Aortic smooth muscle cell (primary cell): Measurements from ENCODE around the genes TESK1 and TMEM8B.

DNA sequence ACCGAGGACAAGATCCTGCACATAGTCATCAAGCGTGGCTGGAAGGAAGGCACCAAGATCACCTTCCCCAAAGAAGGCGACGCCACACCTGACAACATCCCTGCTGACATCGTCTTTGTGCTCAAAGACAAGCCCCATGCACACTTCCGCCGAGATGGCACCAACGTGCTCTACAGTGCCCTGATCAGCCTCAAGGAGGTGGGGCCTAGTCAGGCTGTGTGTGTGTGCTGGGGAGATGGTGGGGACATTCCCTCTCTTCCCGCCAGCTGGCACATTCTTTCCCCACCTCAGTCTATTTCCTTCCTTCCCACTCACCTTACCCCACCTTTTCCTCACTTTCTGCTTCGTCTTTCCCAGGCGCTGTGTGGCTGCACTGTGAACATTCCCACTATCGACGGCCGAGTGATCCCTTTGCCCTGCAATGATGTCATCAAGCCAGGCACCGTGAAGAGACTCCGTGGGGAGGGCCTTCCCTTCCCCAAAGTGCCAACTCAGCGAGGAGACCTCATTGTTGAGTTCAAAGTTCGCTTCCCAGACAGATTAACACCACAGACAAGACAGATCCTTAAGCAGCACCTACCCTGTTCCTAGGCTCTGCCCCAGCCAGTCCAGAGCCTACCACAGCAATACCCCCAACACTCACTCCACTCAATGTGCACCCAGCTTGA is 7.3 kb downstream of the DNAJB5 start:
- RRBS: no CpG with 5 or more reads among the region's 18 CpGs

DNA sequence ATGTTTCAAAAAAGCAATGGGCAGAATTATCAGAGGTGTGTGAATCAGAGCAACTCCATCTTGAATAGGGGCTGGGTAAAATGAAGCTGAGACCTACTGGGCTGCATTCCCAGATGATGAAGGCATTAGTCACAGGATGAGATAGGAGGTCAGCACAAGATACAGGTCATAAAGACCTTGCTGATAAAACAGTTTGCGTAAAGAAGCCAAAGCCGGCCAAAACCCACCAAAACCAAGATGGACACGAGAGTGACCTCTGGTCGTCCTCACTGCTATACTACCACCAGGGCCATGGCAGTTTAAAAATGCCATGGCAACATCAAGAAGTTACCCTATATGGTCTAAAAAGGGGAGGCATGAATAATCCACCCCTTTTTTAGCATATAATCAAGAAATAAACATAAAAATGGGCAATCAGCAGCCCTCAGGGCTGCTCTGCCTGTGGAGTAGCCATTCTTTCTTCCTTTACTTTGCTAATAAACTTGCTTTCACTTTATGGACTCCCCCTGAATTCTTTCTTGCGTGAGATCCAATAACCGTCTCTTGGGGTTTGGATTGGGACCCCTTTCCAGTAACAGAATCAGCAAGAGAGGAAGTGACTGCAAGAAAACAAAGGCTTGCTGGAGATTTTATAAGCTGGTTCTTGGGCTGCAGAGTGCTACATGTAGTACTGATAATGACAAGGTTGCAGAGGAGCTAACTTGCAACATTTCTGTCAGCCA is 15.7 kb upstream of the C9orf131 start:
- RRBS: no CpG with 5 or more reads among the region's 6 CpGs

DNA sequence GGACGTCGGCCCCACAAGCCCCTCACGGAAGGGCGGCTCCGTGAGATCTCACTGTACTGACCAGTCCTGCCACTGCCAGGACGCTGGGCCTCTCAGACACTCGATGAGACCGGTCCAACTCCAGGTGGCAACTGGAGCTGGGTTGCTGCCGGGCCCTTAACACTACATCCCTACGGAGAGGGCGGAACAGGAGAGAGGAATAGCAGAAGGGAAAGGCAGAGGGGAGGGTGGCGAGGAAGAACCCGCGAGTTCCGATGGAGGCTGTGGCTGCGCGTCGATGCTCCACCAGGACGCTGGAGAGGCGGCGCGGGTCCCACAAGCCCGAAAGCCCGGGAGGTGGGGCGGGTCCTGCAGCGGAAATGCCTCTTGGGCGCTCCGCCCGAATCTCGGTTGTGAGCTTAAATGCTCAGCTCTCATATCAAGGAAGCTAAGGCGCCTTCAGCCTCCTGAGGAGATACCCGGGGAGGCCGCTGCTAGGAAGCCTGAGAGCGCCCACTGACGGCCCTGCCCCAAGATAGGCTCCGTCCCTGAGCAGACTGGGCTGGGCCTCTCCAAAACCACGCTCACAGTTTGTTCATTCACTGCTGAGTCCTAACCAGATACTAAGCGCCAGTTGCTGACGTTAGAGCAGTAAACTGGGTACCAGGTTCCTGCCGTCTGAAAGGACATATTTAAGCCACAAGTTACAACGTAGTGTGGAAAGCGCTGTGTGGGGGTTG is 5.8 kb upstream of the C9orf131 start:
- RRBS: no CpG with 5 or more reads among the region's 42 CpGs

GRCh38 chr9:35043139-35043670 is 1.2 kb downstream of the C9orf131 start:
- RRBS: no CpG with 5 or more reads among the region's 5 CpGs

GRCh38 chr9:35044876-35045702 is 3.0 kb downstream of the C9orf131 start:
- RRBS: no CpG with 5 or more reads among the region's 6 CpGs

- RRBS: no CpG with 5 or more reads among the region's 5 CpGs
Observed at GRCh38 chr9:35062520-35063329, 9.7 kb downstream of the VCP start.

DNA sequence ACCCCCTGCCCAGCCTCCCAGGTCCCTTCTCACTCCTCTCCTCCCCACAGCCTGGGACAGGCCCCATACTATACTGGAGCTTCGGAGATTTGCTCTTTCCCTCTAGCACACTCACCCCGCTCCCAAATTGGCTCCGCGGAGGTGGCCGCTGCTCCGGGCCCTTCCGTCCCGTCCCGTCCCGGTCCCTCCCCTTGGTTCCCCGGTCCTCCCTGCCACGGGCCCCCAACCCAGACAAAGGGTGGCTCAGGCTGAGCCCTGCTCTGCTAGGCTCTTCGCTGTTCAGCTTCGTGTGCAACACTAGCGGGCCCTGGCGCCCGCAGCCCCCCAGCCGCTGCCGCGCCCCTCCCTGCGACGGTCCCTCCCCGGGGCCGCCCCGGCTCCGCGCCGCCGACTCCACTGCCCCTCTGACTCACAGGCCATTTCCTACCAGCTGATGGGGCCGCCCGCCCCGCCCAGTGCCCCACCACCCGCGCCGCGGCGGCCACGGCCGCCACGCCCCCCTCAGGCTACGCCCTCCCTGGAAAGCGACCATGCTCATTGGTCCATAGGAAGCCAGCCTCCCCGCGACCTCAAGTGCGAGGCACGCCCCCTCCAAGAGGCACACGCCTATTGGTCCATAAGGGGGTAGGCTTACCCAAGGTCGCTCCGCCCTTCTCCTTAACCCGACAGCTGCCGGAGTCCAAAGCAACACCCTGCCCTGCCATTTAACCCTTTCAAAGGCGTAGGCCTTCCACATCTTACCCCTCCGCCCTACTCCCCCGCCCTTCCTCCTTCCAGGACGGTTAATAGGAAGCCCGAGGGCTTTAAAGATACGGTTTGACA is 4.3 kb downstream of the ATOSB start:
- RRBS: no CpG with 5 or more reads among the region's 57 CpGs

DNA sequence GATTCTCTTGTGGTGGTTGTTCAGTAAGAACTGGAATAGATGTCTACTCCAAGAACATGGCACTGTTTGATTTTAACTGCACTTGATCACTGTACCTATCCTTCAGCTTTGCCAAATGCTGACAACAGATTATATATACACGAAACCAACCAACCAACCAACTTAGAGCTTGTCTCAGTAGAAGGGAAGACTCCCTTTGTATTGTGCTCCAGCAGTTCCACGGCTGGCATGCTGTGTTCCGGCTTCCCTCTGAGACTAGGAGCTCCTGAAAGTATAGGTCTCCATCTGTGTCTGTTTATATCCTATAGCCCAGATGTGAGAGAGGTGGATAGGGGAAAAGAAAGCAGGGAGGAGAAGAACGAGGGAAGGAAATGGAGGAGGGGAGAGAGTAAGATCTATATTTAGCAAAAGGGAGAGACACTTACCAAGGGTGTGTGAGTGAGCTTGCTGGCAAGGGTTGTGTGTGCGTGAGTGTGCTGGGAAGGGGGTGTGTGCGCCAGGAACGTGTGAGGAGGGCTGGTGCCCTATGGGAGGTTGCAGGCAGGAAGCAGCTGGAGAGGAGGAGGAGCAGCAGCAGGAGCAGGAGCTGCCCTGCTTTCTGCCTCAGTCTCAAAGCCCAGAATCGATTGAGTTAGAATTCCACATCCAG is 148.5 kb upstream of the RUSC2 start:
- RRBS: no CpG with 5 or more reads among the region's 8 CpGs

GRCh38 chr9:35604104-35604990 is 715 bp upstream of the TESK1 start:
- RRBS: 1% methylated on average over 25 of the region's 45 CpGs

- RRBS: 1% methylated on average over 39 of the region's 78 CpGs
Observed at GRCh38 chr9:35604991-35605675, at the start of gene TESK1. Gene TESK1, plus strand, starts transcription at chr9:35605262.

DNA sequence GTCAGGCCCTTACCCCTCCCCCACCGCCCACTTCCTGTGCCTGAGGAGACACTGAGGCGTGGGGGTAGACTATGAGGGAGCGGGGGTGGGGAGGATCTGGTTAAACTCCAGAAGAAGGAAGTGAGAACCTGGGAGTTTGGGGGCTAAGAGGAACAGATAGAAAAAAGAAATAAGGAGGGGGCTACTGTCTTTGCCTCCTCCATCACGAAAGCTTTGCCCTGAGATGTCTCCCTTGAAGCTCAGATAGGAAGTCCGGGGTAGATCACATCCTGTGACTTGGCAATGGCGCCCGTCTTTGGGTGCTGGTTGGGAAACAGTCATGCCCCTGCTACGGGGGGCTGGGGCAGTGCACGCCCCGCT is 1.3 kb downstream of the SIT1 start:
- RRBS: no CpG with 5 or more reads among the region's 10 CpGs

DNA sequence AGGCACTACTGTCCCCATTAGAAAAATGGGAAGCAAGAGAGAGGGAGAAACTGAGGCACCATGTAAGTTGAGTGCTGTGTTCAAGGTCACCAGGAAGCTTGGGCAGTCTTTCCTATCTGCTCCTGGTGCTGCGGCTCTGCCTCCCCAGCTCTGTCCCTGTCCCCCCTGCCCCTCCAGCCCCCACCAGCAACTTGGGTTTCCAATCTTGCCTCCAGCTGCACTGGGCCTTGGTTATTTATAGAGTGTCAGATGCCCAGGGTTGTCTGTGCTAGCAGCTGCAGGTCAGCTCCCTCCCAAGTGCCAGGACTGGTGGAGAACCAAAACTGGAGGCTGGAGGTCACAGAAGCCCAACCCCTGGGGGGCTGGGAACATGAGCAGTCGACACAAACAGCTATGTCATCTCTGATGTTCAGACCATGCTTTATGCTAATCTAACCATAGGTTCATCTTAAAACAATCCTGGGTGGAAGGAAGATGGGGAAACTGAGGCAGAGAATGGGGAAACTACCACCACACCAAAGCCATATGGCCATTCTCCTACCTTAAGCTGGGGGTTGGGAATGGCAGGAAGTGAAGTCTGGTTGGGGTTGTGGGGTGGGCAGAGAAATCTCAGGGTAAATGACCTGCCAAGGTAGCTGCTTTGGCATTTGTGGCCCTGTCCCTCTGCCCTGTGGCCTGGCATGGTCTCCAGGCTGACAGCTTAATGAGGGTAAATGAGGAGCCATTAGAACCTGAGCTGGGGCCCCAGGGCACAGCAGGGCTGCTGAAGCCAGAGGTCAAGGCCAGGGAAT is 1.6 kb downstream of the TPM2 start:
- RRBS: no CpG with 5 or more reads among the region's 2 CpGs

- RRBS: no CpG with 5 or more reads among the region's 11 CpGs
Observed at GRCh38 chr9:35725391-35725795, 6.6 kb downstream of the TLN1 start.

DNA sequence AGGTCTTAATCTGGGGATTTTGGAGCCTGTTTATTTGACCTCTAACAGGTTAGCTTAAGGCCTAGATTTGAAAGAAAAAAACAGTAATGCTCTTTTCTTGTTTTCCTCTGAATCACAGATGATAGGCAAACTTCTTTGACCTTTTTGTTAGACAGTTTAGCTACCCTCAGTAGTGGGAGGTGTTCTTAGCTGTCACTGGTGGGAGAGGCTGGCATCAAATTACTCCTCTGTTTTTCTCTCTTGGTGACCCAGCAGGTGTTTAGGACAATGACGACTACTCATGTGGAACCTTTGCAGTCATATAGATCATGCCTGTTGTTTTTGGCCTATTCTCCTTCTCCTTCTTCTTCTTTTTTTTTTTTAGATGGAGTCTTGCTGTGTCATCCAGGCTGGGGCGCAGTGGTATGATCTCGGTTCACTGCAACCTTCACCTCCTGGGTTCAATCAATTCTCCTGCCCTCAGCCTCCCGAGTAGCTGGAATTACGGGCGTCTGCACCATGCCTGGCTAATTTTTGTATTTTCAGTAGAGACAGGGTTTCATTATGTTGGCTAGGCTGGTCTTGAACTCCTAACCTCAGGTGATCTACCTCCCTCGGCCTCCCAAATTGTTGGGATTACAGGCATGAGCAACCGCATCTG is 15.3 kb upstream of the NPR2 start:
- RRBS: no CpG with 5 or more reads among the region's 8 CpGs

DNA sequence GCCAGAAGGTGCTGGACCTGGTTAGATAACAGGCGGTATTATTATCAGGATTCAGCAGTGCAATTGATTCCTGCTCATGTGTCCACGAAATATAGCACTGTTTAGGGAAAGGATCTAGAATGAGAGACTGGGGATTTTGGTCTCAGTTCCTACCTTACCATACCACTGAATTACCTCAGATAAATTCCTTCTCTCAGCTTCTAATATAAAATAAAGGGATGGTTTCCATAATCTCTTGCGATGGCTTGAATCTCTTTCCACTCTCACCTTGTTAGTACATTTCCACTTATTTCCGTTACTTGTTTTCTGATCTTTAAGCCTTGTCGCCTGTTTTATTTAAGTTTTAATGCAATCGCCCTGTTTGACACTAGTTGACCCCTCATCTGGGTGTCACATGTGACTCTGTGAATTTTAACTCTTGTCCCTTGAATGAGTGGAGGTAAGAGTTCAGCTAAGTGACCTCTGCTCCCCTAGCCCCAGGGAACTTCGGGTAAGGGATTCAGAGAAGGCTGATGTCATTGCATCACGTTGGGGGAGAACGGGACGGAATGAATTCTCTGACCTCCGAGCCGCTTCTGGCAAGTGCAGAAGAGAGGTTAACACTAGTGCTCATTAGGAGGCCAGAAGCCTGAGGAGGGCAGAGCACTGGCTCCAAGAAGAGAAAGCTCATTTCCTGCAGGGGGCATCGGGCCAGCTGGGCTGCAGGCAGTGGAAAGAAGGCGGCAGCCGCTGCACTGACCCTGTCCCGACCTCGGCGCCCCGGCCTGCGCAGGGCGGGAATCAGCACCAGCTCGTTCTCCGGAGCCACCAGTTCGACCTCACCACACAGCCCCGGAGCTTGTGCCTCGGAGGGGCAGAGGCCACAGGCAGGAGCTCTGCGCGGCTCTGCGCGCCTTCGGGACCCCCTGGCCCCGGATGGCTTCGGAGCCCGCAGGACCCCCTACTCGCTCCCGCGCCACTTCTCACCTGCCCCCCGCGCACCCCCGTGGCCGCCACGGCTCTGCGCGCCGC is 604 bp downstream of the HINT2 start:
- RRBS: 2% methylated on average over 12 of the region's 45 CpGs

- RRBS: under 1% methylated on average over 24 of the region's 49 CpGs
Observed at GRCh38 chr9:35829194-35830156, at the start of gene TMEM8B. Gene TMEM8B, plus strand, starts transcription at chr9:35829228.

DNA sequence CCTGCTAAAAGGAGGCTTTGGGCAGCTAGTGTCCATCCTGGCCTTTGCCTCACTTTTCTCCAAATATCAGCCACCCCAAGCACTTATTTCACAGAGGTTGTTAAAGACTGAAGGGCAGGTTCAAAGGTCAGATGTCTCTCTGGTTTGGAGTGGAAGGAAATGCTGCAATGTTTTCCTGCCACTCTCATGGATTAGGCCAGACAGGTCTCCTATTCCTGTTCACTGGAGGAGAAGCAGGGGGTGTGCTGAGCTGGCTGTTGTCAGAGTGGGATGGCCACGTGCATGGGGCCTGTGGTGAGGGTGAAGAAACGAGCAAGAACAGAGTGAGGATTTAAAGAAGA is 6.7 kb downstream of the TMEM8B start:
- RRBS: no CpG with 5 or more reads among the region's 2 CpGs

- RRBS: 90% methylated on average over 4 of the region's 31 CpGs
Observed at GRCh38 chr9:35909828-35910654, 751 bp downstream of the SPAAR start.

GRCh38 chr9:35948751-35949459 is 9.0 kb downstream of the OR2S2 start:
- RRBS: no CpG with 5 or more reads among the region's 2 CpGs

DNA sequence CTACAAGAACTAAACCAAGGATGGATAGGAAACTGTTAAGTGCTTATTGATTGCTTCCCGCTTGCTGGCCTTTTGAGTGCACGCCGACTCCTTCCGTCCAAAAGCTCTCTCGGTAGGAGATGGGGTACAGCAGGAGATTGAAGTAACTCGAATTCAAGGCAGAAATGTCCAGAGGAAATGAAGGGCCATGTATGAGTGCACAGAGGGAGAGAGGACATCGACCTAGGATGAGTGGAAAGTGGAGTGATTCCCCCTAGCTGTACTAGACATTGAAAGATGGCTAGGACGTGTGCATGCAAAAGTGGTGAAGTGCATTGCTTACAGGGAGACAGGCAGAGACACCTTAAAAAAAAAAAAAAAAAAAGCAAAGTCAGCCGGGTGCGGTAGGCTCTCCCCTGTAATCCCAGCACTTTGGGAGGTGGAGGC is 958 bp downstream of the RECK start:
- RRBS: no CpG with 5 or more reads among the region's 10 CpGs